SJCRH30 (cell line): ENCODE results near the genes GDPD2, IL2RG, NHSL2 and FAM236C.

DNA sequence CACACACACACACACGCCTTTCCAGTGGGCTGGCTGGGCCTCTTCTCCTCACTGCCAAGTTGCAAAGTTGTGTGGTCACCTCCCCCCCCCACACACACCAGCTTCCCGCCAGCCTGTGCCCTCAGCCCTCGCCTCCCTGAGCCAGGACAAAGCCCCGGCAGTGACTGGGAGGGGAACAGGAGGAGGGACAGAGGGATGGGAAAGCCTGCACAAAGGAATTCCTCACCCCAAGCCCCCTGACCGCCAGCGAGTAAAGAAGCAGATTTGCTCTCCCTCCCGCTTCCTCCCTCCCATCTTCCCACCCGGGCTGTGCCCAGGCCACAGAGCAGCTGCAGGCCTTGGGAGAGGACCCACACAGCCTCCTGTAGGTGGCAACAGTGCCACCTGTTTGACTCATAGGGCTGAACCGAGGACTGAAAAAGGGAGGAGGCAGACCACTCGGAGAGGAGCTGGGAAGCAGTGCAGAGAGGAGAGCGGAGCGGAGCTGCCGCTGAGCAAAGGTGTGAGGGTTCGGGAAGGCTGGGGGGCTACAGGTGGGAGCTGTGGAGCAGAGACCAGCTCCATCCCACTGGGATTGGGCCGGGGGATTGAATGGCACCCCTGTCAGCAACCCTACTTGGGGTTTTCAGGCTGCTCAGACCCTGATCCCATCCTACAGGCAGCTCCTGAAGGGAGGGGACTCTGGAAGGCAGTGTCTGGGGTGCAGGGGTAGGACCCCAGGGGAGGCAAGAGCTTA is at the start of gene GDPD2:
Gene GDPD2 (plus strand): TSS at position 432 of the 736 bp plus-strand sequence.
- RAMPAGE, long total RNA: no peak

GRCh38 chrX:70502262-70502816 is 57.7 kb downstream of the DLG3 start:
- RAMPAGE, long total RNA: no peak

- RAMPAGE, long total RNA: no peak
Measured at GRCh38 chrX:71111410-71112686, at the start of gene IL2RG. Gene IL2RG (minus strand): TSS chrX:71111577.

- RAMPAGE, long total RNA: no peak
Measured at GRCh38 chrX:71118838-71119641, 644 bp downstream of the MED12 start.

DNA sequence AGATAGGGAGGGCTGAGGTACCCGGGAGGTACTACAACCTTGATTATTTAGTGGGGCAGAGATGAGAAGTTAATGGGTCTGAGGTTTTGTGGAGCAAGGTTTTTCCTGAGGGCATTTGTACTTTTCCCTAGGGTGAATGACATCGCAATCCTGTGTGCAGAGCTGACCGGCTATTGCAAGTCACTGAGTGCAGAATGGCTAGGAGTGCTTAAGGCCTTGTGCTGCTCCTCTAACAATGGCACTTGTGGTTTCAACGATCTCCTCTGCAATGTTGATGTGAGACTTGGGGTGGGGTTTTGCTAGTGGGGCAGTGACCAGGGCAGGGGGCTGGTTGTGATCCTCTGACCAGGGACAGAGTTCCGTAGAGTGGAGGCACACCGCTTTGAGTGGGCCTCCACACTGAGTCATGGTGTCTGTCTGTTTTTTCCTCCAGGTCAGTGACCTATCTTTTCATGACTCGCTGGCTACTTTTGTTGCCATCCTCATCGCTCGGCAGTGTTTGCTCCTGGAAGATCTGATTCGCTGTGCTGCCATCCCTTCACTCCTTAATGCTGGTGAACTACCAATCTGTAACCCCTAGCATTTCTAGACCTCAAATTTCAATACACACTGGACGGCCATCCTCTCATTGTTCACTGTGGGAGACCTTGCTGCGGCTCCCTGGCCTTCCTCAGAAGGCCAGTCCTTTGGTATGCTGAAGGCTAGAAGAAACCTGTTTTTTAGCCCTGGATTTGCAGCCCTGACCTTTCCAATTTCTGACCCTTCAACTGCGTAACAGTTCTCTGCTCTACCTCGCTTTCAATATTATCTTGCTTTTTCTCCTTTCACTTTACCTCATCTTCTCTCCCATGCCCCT is 10.0 kb downstream of the MED12 start:
- RAMPAGE, long total RNA: no peak

- RAMPAGE, long total RNA: no peak
Measured at GRCh38 chrX:71144005-71144564, 556 bp upstream of the NLGN3 start.

- RAMPAGE, long total RNA: no peak
Measured at GRCh38 chrX:71299840-71300936, 1.4 kb upstream of the ITGB1BP2 start.

DNA sequence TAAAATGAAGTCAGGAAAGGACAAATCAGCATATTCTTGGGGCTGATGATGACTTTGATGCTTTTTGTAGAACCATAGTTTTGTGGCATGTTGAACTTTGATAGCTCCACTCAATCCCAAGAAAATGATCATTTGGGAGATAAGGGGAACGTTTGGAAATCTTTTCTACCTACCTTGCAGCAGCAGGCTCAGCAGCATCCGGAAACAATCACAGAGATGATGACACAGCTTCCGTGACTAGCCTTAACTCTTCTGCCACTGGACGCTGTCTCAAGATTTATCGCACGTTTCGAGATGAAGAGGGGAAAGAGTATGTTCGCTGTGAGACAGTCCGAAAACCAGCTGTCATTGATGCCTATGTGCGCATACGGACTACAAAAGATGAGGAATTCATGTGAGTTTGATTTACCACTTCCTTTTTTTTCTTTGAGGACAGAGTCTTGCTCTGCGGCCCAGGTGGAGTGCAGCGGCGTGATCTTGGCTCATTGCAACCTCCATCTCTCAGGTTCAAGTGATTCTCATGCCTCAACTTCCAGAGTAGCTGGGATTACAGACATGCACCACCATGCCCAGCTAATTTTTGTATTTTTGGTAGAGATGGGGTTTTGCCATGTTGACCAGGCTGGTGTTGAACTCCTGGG is 31.0 kb downstream of the TAF1 start:
- RAMPAGE, long total RNA: no peak

DNA sequence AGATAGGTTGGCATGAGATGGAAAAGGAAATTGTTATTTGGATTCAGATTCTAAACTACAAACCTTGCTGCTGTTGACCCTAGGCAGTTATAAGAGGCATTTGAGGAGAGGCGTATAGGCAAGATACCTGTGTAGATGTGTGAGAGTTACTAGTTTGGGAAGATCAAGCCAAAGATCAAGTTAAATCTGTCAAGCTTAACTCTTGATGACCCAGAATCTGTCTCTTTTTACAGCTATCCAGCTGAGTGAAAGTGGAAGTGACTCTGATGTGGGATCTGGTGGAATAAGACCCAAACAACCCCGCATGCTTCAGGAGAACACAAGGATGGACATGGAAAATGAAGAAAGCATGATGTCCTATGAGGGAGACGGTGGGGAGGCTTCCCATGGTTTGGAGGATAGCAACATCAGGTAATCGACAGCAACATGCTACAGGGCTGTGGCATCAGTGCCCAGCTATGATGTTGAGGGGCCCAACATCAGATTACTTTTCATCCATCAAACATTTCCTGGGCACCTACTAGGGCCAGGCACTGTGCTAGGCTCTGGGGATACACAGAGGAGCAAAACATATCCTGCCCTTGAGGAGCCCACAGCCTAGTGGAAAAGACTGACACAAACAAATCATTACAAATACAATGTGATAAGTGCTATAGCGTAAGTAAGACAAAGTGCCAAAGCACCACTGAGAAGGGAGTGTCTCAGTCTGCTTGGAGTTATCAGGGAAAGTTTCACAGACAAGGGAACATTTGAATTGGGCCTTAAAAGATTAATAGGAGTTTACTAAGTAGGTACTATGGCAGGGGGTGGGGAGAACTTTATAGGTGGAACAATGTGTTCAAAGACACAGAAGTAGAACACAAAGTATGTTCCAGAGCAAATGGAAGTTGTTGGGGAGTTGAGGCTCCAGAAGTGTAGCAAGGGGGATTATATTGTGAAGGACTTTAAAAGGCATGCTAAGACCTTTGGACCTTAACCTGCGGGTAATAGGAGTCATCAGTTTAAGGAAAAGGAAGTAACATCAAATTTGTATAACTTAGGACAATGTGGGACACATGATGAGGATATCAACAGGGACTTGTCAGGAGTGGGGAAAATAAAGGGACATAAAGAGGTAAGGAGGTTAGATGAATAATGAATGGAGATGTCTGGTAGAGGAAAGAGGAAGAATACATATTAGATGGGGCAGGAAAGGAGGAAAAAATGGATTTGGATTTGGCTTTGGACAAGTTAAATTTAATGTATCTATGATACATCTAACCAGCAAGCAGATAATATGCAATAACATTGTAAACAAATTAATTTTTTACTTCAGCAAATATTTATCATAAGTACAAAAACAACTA is 72.0 kb upstream of the OGT start:
- RAMPAGE, long total RNA: no peak

DNA sequence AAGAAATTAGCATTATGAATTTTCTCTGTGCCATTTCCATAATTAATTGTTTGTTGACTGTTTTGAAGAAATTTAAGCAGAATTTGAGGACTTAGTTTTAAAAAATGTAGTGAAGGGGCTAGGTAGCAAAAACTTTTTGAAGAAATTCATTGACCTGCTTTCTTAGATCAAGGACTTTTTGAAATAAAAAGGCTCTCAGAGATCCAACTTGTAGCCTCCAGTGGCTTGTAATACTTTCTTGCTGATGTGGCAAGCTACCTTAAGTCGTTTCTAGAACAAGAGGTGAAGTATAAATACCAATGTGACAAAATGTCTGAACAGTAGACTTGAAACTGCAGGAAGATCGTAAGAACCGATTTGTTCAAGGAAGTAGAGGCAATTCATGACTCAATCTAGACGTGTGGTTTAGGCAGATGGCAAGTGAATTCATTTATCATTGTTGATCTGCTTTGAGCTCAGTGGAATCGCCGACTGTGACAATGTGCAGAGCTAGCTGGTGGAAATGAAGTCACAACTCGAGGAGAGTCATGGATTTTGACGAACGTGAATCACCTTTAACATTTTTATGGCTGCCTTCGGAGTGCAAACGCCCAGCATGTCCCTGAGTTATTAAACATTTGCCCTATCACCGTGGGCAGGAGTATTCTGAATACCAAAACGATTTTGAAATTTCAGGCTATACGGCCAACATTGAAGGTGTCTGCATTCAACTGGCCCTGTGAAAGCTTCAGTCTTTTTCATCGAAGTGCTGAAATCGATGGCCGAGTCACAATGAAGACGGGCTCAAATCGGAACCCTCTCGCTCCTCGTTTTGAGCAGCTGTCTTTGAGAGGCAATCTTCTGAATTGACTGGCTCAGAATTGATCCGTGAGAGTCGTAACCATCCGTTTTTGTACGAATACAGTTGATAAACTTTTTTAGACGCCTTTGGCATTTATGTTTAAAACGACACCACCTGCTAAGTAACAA is 814 bp upstream of the OGT start:
- RAMPAGE, long total RNA: no peak

- RAMPAGE, long total RNA: no peak
Measured at GRCh38 chrX:71637743-71638360, 19.5 kb upstream of the CXCR3 start.

GRCh38 chrX:71910360-71910985 is at the start of gene NHSL2:
Gene NHSL2 (plus strand): TSS chrX:71910845.
- RAMPAGE, long total RNA: no peak

DNA sequence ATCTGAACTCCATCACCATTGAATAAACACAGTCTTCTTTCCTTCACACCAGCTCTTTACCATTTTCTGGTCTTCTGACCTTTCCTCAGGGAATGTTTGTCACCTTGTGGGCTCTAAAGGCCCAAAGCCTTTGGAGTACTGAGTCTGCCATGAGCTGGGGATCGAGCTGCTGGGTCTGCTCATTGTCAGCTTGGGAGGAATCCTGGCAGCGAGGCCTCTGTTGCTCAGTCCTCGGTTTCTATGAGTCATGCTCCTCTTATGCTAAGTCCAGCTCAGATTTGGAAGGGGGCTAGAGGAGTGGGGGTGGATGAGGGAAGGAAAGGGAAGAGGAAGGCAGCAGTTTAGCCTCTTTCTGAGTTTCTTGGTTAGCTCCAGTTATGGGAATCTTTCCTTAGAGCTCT is 31.1 kb downstream of the NHSL2 start:
- RAMPAGE, long total RNA: no peak

- RAMPAGE, long total RNA: no peak
Measured at GRCh38 chrX:72018131-72019170, 107.8 kb downstream of the NHSL2 start.

- RAMPAGE, long total RNA: no peak
Measured at GRCh38 chrX:72068962-72069868, 112.3 kb upstream of the PIN4 start.

DNA sequence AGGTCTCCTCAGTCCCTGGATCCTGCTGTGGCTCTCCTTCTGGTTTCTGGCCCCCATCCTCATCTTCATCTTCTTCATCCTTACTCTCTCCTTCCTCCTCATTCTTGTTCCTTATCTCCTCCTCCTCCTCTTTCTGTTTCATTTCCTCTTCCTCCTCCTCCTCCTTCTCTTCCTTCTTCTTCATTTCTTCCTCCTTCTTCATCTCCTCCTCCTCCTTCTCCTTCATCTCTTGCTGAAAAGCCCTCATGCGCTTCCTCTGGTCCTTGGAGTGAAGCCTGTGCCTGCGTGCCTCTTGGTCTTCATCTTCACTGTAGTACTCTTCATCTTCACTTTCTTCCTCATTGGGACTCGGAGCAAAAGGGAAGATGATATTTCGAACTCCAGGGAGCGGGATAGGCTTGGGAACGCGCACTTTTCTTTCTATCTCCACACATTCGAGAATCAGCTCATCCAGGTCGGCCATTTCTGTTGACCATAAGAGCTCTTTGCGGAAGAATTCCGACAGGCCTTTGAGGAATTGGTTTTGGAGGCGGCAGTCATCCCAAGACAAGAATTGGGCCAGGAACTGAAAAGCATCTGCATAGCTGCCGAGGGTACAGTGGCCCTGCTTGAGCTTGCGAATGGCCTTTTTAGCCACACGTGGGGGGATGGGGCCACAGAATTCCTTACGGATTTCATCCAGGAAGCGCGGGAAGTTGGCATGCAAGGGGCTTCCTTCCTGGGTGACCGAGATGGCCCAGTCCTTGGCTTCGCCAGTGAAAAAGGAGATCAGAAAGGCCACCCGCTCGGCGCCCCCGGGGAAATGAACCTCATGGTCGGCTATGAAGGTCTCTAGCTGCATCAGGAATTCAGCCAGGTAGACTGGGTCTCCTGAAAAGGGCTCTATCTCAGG is 51.1 kb upstream of the PIN4 start:
- RAMPAGE, long total RNA: no peak

DNA sequence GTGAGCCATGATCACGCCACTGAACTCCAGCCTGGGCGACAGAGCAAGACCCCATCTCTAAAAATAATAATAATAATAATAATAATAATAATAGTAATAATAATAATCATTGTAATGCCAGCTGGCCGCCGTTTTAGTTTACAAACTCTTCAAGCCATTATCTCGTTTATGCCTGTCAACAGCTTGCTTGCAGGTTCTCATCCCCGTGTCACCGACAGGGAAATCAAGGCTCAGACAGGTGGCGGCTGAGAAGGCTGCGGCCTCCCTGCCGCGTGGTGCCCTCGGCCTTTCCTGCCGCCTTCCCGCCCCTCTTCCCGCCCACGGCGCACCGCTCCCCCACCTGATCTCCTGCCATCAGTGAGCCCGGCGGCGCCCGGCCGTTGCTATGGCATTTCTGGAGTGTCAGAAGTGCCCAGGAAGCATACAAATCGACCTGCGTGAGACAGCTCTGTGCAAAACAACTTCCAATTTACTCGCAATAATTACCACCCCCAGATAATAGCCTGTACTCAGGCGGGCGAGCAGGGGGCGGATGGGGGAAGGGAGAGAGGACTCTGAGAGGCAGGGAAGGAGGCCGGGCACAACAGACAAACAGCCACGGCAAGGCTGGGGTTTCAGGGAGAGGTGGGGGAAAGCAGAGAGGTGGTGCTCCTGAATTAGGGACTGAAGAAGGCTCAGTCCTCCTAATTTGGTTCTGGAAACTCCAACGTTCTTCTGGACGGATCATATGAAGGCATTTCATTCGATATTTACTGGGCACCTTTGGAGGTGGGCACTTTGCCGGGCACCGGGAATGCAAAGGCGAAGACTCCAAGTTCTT is 16.6 kb upstream of the ERCC6L start:
- RAMPAGE, long total RNA: no peak

- RAMPAGE, long total RNA: no peak
Measured at GRCh38 chrX:72344613-72345153, 39.0 kb upstream of the CITED1 start.

DNA sequence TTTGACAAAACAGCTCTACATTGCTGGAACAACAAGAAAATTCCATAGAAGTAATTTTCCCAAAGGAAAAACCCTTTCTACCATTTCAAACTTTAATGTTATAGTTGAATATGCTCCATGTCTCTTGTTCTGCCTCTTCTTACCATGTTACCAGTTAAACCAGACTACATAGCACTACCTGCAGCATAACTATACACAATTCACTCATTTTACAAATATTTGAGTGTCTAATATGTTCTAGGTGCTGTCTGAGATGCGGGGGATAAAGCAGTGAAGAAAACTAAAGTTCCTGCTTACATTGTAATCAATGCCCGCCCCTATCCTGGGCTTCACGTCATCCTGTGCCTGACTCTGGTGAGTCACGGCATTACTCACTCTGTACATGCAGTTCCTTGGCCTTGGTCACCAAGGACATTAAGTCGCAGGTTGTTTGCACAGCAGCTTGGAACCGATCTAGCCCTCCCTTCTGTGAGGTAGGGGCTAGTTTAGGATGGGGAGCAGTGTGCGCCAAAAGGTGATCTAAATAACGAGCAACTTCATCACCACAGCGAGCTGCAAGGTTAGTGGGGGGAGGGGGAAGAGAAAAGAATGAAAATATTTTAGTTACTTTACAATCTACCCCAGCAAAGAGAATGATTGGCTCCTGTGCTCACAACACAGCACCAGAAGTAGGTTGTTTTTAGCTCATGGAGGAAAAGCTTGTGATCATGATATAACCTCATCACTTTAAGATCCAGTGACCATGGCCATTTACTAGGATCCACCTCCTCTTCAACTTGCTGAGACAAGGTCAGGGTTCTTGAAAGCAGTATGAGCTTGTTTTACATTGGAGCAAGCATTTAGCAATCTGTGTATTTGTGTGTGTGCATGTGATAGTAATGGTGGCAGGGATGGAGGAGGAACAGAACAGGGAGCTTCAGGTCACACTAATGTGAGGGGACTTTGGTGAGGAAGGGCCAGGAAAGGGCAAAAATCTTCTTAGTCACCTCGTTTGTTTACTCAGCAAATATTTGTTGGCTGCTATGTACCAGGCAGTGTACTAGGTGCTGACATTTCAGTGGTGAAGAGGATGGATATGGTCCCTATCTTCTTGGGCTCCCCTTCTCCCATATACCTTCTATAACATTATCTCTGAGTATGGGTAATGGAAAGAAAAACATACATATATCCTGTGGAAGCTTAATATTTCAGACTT is 48.1 kb upstream of the HDAC8 start:
- RAMPAGE, long total RNA: no peak

- RAMPAGE, long total RNA: no peak
Measured at GRCh38 chrX:72912436-72912748, at the start of gene FAM236C. Gene FAM236C (plus strand): TSS chrX:72912615.